GM23248 (cell line): ENCODE measurements around a stretch of chr22.

DNA sequence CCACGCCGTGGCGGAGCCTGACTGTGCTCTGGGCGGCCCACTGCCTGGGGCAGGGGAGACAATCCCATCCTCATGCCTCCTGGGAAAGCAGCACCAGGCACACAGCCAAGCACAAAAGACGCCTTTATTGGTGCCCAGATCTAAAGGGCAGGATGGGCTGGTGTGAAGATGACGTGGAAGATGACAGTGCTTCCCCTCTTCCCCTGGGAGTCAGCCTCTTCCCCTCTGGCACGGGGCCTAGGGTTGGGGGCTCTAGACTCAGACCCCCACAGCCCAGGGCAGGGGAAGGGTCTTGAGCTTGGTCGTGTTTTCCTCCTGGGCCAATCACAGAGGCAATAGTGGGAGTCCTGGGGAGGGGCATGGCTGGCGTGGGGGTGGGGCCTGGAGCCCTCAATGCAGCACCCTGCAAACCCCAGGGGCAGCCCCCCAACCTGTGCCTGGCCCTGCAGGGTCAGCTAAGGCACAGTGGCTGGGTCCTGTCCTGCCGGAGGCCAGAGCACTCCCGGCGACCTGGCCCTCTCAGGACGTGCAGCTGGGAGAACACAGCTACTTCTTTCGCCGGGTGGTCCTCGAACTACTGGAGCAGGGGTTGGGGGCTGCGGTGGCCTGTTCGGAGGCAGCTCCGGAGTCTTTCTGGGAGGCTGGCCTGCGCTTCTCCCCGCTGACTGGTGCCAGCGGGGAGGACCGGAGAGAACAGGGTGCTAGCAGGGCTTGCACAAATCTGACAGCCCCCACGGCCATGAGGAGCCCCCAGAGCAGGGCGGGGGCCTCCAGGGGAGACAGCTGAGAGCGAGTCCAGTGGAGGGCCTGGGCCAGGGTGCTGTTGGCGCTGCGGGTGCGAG, 4.4 kb downstream of the LMF2 start:
- RAMPAGE, long total RNA, result no peak

- RAMPAGE, long total RNA, result no peak
These were observed 740 bp upstream of the SCO2 start for GRCh38 chr22:50525914-50526761.

- RAMPAGE, long total RNA, result no peak
These were observed 2.9 kb downstream of the KLHDC7B start for GRCh38 chr22:50548373-50549276.